Testis (tissue), 5 donors: ENCODE data around the gene NYNRIN.

- PRO-cap, 3 experiments: no peak in any of the 3 experiments
- RAMPAGE, long total RNA, 2 experiments: no peak in any of the 2 experiments
- RRBS: no CpG with 5 or more reads among the region's 8 CpGs
Observed at GRCh38 chr14:24278903-24279955, 7.8 kb upstream of the RABGGTA start.

DNA sequence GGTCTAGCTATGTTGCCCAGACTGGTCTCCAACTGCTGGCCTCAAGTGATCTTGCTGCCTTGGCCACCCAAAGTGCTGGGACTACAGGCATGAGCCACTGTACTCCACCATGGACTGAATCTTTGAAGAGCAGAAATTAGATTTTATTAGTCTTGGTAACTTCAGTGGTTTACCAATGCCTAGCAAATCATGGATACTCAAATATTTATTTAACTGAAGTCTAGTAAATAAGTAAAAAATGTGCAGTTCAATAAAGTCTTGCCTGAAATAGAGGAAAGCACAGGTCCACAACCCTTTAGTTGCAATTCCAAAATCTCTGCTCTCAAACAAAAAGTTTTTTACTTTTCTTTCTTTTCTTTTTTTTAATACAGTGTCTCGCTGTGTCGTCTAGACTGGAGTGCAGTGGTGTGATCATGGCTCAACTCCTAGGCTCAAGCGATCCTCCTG lies 1.3 kb downstream of the DHRS1 start:
- PRO-cap, 3 experiments: no peak in any of the 3 experiments
- RAMPAGE, long total RNA, 2 experiments: no peak in any of the 2 experiments
- RRBS: no CpG with 5 or more reads among the region's 3 CpGs

- PRO-cap, 3 experiments: no peak in any of the 3 experiments
- RAMPAGE, long total RNA, 2 experiments: no peak in any of the 2 experiments
- RRBS: no CpG with 5 or more reads among the region's 25 CpGs
Observed at GRCh38 chr14:24298690-24299536, 667 bp downstream of the DHRS1 start.

GRCh38 chr14:24308477-24309046 lies 785 bp upstream of the CIDEB start:
- PRO-cap, 3 experiments: no peak in any of the 3 experiments
- RAMPAGE, long total RNA, 2 experiments: no peak in any of the 2 experiments
- RRBS: no CpG with 5 or more reads among the region's 6 CpGs

DNA sequence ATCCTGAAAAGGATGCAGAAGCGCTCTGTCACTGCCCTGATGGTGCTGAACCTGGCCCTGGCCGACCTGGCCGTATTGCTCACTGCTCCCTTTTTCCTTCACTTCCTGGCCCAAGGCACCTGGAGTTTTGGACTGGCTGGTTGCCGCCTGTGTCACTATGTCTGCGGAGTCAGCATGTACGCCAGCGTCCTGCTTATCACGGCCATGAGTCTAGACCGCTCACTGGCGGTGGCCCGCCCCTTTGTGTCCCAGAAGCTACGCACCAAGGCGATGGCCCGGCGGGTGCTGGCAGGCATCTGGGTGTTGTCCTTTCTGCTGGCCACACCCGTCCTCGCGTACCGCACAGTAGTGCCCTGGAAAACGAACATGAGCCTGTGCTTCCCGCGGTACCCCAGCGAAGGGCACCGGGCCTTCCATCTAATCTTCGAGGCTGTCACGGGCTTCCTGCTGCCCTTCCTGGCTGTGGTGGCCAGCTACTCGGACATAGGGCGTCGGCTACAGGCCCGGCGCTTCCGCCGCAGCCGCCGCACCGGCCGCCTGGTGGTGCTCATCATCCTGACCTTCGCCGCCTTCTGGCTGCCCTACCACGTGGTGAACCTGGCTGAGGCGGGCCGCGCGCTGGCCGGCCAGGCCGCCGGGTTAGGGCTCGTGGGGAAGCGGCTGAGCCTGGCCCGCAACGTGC lies 4.6 kb downstream of the LTB4R start:
- PRO-cap, 3 experiments: peak in 1 of 3 experiments; most common minus-strand start position 574 of the sequence (in 1)
- RAMPAGE, long total RNA, 2 experiments: no peak in any of the 2 experiments
- RRBS: 8% methylated on average over 18 of the region's 51 CpGs

DNA sequence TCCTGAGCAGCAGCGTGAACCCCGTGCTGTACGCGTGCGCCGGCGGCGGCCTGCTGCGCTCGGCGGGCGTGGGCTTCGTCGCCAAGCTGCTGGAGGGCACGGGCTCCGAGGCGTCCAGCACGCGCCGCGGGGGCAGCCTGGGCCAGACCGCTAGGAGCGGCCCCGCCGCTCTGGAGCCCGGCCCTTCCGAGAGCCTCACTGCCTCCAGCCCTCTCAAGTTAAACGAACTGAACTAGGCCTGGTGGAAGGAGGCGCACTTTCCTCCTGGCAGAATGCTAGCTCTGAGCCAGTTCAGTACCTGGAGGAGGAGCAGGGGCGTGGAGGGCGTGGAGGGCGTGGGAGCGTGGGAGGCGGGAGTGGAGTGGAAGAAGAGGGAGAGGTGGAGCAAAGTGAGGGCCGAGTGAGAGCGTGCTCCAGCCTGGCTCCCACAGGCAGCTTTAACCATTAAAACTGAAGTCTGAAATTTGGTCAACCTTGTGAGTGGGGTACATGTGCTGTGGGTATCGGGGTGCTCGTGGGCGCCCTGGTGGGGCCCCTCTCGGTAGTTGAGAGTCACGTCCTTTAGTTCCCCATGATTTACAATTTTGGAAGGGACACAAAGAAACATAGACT lies 5.3 kb downstream of the LTB4R start:
- PRO-cap, 3 experiments: no peak in any of the 3 experiments
- RAMPAGE, long total RNA, 2 experiments: no peak in any of the 2 experiments
- RRBS: 12% methylated on average over 6 of the region's 41 CpGs

DNA sequence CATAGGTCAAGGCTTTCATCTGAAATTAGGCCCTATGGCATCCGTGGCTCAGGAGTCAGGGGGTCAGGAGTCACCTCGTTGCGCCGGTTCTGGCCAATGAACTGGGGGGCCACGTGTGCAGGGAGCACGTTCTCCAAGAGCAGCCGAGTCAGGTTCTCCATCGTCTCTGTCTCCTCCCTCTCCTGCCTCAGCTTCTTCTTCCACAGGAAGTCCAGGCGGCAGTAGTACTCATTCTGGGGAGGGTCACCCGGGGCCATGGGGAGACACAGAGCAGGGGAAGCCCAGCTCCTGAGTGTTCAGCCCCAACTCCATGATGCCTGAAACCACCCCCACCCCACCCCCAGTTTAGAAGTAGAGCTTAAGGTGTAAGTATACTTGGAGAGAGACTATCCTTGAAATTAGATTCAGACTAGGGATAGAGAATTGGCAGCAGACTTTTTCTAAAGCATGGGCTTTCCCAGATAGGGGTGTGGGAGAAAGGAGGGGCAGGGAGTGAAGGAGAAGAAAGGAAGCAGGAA lies 10.7 kb downstream of the LTB4R start:
- PRO-cap, 3 experiments: no peak in any of the 3 experiments
- RAMPAGE, long total RNA, 2 experiments: no peak in any of the 2 experiments
- RRBS: no CpG with 5 or more reads among the region's 10 CpGs

DNA sequence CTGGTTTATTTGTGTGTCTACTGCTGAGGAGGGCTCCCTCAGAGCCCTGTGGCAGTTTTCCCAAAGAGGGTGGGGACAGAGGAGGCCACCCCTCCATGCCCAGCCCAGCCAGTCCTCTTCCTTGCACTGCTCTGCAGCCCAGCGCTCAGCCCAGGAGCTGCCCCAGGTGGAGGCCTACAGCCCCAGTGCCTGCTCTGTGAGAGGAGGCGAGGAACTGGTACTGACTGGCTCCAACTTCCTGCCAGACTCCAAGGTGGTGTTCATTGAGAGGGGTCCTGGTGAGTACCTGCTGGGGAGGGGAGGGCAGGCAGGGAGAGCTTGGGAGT lies 6.2 kb downstream of the NFATC4 start:
- PRO-cap, 3 experiments: no peak in any of the 3 experiments
- RAMPAGE, long total RNA, 2 experiments: no peak in any of the 2 experiments
- RRBS: no CpG with 5 or more reads among the region's 2 CpGs

DNA sequence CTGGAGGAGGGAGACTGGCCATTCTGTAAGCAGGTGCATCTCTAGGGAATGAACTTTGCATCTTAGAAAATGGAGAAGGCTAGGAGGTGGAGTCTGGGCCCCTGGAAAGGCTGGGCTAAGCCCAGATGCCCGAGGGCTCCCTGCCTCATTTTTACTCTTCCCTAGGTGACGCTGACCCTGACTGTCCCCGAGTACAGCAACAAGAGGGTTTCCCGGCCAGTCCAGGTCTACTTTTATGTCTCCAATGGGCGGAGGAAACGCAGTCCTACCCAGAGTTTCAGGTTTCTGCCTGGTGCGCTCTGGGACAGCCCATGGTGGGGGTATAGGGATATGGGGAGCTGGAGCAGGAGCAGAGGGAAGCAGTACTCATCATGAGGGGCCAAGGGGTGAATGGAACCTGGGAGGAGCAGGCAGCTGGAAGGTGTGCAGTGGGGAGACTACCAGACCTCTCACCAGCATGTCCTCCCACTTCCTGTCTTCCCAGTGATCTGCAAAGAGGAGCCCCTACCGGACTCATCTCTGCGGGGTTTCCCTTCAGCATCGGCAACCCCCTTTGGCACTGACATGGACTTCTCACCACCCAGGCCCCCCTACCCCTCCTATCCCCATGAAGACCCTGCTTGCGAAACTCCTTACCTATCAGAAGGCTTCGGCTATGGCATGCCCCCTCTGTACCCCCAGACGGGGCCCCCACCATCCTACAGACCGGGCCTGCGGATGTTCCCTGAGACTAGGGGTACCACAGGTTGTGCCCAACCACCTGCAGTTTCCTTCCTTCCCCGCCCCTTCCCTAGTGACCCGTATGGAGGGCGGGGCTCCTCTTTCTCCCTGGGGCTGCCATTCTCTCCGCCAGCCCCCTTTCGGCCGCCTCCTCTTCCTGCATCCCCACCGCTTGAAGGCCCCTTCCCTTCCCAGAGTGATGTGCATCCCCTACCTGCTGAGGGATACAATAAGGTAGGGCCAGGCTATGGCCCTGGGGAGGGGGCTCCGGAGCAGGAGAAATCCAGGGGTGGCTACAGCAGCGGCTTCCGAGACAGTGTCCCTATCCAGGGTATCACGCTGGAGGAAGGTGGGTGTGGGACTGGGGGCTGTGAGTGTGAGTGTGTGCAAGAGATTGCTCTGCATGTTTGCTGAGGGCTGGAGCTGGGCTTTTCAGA lies 8.2 kb downstream of the NFATC4 start:
- PRO-cap, 3 experiments: no peak in any of the 3 experiments
- RAMPAGE, long total RNA, 2 experiments: no peak in any of the 2 experiments
- RRBS: no CpG with 5 or more reads among the region's 26 CpGs

DNA sequence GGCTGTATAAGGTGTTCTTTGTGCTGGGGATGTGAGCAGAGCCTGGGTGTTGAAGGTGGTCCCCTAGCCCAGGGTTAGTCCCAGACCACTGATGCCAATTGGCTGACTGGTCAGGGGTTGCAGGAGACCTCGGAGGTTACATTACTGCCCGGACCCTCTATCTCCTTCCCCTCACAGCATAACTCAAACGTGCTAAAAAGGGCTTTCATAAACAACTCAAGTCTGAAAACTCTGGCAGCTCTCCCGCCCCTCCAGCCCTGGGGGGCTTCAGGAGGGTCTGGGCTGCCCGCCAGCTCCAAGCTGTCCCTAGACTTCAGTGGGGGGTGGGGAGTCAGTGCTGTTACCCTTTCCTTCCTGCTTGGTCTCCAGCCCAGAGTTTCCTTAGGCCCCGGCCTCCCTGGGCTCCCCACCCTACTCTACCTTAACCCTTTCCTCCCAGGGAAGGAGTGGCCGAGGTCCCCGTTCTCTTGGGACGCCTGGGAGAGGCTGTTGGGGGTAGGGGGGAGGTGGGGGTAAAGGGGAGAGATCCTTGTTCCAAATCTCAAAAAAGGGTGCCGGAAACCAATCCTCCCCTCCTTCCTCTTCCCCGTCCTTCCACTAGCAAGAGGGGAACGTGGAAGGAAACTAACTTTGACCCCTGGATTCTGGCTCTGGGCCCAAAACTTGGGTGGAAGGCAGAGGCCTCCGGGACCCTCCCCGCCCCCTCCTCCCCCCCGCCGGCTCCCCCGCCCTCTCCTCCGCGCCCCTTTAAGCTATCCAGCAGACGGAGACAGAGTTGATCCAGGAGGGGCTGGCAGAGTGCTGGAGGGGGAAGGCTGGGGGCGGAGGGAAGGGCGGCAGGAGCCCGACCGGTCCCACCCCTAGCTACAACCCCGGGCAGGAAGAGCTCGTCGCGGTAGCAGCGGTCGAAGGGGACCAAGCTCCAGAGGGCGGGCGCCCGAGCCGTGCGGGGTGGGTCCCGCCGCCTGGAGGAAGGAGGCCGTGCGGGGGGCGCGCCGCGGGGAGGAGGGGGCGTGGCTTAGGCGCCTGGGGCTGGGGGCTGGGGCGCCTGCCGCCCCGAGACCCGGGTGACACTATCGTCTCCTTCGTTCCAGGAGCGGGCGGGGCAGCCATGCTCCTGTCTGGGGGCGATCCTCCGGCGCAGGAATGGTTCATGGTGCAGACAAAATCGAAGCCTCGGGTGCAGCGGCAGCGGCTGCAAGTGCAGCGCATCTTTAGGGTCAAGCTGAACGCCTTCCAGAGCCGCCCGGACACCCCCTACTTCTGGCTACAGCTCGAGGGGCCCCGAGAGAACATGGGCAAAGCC lies at the start of gene NYNRIN:
NYNRIN (plus strand) TSS at position 868 of the 1,306 bp plus-strand sequence.
- PRO-cap, 3 experiments: peak in 3 of 3 experiments; most common plus-strand start position 925 of the sequence (in 3); most common minus-strand start position 967 of the sequence (in 1)
- RAMPAGE, long total RNA, 2 experiments: start-site peak on the plus strand in 1 of 2 experiments, centred at positions 868 to 1,068 of the sequence, 43 to 54 reads per replicate
- RRBS: 2% methylated on average over 11 of the region's 66 CpGs

- PRO-cap, 3 experiments: no peak in any of the 3 experiments
- RAMPAGE, long total RNA, 2 experiments: no peak in any of the 2 experiments
- RRBS: no CpG with 5 or more reads among the region's 20 CpGs
Observed at GRCh38 chr14:24439814-24440894, 2.4 kb downstream of the SDR39U1 start.

DNA sequence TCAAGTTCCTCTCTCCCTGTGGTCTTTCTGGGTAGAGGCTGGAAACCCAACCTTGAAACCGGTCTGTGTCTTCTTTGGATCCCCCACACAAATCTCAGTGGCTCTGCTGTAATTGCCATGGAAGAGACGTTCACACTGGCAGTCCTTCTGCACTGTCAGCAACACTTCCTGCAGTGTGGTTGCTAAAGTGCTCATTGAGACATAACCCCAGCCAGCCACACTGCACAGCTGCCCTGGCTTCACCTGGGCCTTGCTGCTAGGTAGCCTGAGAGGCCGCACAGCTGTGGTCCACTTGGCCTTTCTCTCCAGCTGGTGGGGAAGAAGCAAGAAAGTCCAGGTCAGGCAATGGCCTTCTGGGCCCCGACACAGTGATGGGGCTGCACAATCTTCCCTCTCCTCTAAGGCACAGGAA lies 2.4 kb downstream of the GZMH start:
- PRO-cap, 3 experiments: no peak in any of the 3 experiments
- RAMPAGE, long total RNA, 2 experiments: no peak in any of the 2 experiments
- RRBS: no CpG with 5 or more reads among the region's 4 CpGs

DNA sequence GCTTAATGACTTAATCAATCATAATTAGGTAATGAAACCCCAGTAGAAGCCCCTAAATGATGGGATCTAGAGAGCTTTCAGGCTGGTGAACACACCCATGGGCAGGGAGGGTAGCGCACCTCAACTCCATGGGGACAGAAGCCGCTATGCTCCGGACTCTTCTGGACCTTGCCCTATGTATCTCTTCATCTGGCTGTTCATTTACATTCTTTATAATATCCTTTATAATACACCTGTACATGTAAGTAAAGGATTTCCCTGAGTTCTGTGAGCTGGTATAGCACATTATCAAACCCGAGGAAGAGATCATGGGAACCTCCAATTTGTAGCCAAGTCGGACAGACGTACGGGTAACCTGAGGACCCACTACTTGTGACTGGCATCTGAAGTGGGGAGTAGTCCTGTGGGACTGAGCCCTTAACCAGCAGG lies 205.9 kb downstream of the STXBP6 start:
- PRO-cap, 3 experiments: no peak in any of the 3 experiments
- RAMPAGE, long total RNA, 2 experiments: no peak in any of the 2 experiments
- RRBS: no CpG with 5 or more reads among the region's 7 CpGs

DNA sequence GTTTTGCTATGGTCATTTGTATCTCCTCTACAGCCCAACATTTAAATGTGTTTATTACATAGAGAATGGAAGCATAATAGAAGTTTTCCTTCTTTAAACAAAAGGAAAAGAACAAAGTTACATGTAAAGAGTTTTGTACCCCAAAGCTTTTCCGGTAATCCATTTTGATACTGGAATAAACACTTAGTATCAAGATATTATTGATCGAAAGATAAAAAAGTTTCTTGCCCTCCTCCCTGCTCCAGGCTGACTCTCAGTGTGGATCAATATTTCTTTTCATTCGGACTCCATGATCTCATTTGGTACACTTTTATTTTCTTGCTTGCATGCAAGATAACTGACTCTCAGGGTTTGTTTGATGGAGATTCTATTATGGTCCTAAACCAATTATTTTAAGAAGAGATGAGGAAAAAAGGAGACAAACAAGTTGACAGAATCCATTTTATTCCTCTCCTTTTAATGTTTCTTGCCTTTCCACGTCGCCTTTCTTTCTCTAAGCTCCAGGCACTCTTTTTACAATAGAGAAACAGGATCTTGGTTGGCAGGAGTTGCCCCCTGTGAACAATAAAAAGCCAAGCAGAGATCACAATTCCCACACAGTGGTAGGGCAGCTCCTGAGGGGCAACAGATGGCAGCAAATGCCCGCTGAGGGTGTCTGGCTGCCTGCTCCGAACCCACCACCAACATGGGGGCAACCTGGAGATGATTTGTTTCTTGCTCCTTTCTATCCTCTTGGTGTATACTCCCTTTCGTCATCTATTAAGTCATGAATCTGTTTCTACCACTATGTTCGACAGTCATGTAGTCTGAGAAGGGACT lies 170.5 kb downstream of the STXBP6 start:
- PRO-cap, 3 experiments: no peak in any of the 3 experiments
- RAMPAGE, long total RNA, 2 experiments: no peak in any of the 2 experiments
- RRBS: no CpG with 5 or more reads among the region's 9 CpGs

DNA sequence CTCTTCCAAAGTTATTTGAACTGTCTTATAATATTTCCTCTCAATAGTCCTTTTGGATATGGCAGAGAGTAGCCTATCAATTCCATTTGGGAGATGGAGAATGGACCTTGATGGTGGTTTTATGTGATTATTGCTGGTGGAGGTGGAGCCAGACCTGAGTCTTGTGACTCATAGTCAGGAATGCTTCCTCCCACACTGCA lies 40.9 kb upstream of the STXBP6 start:
- PRO-cap, 3 experiments: peak in 2 of 3 experiments; most common minus-strand start position 95 of the sequence (in 2)
- RAMPAGE, long total RNA, 2 experiments: no peak in any of the 2 experiments

DNA sequence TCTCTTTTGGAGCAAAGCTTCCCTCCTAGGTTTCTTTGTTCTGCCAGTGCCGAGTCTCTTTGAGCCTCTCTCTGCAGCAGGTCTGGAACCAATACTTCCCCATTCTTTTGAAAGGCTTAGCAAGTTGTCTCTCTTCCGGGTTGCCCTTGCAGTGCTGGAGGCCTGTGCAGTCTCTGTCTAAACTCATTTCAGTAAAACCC lies 454.7 kb downstream of the NOVA1 start:
- PRO-cap, 3 experiments: no peak in any of the 3 experiments
- RAMPAGE, long total RNA, 2 experiments: no peak in any of the 2 experiments
- RRBS: no CpG with 5 or more reads among the region's 2 CpGs

GRCh38 chr14:28264240-28264881 lies 502.2 kb upstream of the FOXG1 start:
- PRO-cap, 3 experiments: no peak in any of the 3 experiments
- RAMPAGE, long total RNA, 2 experiments: no peak in any of the 2 experiments
- RRBS: 10% methylated on average over 5 of the region's 31 CpGs

GRCh38 chr14:28765883-28766728 lies 481 bp upstream of the FOXG1 start:
- PRO-cap, 3 experiments: peak in 3 of 3 experiments; most common plus-strand start chr14:28766566 (in 1); most common minus-strand start chr14:28766554 (in 3)
- RAMPAGE, long total RNA, 2 experiments: start-site peak on the minus strand in 2 of 2 experiments, at chr14:28766494-28766578 at its widest, 10 to 13 reads per replicate
- RRBS: 3% methylated on average over 16 of the region's 71 CpGs

DNA sequence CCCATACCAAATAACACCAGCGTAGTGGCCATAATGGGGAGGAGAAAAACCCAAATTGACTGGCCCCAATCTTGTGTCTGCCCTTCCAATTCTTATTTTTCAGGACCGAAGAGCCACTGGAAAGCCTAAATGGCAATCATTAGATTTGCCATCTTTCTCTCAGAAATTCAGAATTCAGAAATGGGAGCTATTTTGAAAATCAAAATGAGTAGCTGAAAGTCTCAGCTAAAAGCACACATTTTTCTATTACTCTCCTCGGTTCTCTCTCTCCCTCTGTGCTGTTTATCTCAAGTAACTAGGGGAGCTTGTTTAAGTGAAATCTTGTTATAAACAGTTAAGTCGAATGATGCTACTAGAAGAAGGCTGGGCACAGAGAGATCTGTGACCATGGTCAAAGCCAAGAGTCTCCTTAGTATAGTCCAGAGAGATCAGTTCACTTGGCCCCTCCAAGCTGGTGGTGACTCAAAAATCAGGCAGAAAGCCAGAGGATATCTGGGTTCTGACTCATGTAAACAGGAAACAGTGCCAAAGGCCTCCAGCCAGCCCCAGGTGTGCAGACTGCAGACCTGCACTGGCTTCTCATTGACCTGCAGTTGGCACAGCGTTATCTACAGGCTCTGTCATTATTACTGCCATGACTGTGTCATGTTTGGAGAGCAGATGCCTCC lies 295.5 kb upstream of the PRKD1 start:
- PRO-cap, 3 experiments: no peak in any of the 3 experiments
- RAMPAGE, long total RNA, 2 experiments: no peak in any of the 2 experiments
- RRBS: no CpG with 5 or more reads among the region's 5 CpGs

- PRO-cap, 3 experiments: no peak in any of the 3 experiments
- RAMPAGE, long total RNA, 2 experiments: no peak in any of the 2 experiments
- RRBS: no CpG with 5 or more reads among the region's 1 CpG
Observed at GRCh38 chr14:30225159-30225603, 297.5 kb upstream of the PRKD1 start.